GM19240 (cell line): Measurements from ENCODE around the gene PANK4.

DNA sequence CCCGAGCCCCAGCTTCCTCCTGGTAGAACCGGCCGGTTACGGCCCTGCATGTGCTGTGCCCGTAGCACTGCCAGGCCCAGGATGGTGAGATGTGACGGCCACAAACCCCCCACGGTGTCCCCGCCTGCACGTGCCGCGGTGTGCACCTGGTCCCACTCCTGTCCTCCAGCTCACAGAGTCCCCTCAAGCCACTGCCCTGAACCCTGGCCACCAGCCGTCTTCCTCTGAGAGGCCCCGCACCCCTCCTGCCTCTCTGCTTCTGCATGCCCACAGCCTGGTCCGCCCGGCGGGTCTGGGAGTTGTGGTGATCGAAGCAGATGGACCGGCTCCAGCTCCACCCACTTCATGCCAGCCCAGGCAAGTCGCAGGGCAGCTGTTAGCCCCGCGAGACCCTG lies 55.4 kb downstream of the MORN1 start:
- RRBS, result 95% methylated on average over 2 of the region's 21 CpGs

DNA sequence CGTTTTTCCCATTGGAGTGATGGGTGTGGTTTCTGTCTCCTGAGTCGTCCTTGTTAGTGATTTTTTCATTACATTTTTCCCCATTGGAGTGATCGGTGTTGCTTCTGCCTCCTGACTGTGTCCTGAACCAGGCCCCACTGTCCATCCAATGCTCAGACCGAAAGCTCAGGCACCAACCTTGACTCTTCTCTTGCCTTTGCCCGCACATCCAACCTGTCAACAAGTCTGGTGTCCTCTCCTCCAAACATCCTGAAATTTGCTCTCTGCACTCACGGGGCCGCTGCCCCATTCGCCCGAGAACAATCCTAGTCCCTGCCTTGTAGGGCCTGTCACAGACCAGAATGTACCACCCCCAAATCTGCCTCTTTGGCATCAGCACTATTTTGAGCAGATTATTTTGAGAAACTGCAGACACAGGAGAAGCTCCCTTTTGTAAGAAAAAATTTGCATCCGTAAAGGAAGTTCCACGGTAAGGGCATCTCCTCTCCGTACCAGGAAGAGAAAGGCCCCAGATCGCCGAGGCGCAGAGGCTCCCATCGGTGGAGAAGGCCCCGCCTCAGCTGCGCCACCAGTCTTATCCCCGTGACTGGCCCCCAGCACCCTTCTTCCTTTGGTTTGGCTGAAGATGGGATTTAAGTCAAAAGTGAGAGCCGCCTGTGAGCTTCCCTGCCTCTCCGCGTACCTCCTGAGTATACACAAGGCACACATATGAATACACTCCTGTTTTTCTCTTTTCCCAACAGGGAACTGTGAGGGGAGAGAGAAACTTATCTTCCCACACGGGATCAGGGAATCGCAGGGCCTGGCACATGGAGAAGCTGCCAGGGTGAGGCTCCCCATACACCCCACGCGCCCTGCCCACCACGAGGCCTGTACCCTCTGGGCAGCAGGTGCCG lies 7.0 kb downstream of the MORN1 start:
- RRBS, result no CpG with 5 or more reads among the region's 28 CpGs

DNA sequence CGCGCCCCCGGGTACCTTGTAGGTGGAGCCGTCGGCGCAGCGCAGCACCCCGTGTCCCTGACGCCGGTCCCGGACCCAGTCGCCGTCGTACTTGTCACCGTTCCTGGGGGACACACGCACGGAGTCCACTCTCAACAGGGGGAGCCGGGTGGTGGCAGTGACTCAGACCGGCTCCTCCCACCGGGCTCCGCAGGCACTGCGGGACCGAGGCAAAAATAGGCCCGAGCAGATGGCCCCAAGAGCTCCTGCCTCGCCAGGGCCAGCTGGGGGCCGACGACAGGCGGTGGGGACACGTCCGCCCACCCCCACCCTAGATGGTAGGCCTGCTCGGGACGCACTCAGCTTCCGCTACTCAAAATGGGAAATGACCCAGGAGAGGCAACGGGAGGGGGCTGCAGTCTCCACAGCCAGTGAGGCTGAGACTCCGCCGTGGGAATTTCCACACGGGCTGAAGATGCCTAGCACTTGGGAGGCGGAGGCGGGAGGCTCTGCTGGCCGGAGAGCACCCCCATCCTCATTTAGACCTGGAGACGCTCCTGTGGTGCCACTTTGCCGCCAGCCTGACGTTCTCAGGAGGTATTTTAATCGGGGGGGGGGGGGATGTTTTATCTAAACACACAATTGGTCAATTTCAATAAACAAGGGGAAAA lies 6.3 kb downstream of the MORN1 start:
- RRBS, result 93% methylated on average over 16 of the region's 44 CpGs

- RRBS, result no CpG with 5 or more reads among the region's 25 CpGs
These were observed 4.2 kb downstream of the RER1 start for GRCh38 chr1:2395676-2396476.

DNA sequence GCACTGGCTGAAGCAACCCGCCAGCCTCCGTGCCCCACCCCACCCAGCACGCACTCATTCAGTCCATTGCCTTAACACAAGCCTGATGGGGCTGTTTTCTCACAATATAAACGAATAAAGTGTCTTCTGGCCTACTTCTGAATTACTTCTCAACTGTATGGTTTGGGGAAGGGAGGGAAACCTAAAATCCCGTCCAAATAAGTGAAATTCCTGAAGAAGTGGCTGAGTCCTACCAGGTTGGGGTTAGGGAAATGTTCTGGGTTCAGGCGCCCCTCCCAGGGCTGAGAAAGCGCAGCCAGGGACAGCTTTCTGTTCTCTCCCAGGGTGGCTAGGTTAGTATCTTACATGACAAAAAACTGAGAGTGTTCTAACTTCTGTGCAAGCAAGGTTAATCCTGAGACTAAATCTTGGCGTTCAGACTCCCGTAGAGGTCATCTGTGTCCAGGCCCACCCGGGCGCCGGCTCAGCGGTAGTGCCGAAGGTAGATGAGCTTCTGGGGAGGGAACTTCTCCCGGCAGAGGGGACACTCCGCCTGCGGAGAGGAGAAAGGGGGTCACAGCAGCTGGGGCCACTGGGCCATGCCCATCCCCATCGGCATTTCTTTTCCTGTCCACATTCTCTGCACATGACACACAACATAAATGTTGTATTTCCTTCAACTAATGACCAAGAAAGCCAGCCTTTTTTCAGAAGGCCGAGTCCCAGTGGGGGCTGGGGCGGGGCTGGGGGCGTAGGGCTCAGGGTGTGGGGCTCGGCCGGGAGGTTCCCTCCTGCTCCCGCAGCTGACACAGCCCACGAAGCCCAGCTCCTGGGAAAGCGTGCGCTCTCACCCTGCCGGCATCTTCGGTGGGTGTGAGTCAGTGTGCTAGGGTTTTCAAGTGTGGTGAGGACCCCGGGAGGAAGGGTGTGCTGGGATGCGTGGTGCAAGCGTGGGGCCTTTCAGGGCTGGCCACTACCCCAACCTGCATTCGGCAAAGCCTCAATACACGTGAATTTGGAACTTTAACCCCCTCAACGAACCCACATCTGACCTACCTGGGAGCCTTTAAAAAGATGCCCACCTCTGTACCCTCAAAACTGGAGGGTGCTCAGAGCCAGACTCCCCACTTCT lies 6.7 kb downstream of the PEX10 start:
- RRBS, result 96% methylated on average over 11 of the region's 35 CpGs

DNA sequence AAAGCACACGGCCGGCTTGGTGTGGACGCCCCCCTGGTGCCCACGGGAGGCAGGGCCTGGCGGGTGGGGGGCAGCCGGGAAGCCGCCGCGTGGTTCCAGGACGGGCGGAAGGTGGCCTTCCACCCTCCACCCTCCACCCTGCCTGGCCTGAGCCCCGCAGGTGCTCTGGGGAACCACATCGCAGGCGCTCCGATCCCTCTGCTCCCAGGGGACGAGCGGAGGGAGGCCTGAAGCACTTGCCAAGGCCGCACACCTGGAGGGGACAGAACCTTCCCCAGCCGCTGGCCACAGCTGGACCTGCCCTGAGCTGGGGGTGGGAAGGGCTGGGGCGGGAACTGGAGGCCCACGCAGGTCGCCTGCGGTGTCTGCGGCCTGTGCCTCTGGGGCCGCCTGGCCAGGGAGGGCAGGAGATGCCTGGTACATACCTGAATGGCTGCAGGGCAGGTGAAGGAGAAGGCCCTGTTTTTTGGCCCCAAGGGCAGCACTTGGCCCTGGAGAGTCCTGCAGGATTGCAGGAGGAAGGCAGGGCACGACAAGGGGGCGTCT lies 881 bp upstream of the PEX10 start:
- RRBS, result 2% methylated on average over 6 of the region's 27 CpGs

DNA sequence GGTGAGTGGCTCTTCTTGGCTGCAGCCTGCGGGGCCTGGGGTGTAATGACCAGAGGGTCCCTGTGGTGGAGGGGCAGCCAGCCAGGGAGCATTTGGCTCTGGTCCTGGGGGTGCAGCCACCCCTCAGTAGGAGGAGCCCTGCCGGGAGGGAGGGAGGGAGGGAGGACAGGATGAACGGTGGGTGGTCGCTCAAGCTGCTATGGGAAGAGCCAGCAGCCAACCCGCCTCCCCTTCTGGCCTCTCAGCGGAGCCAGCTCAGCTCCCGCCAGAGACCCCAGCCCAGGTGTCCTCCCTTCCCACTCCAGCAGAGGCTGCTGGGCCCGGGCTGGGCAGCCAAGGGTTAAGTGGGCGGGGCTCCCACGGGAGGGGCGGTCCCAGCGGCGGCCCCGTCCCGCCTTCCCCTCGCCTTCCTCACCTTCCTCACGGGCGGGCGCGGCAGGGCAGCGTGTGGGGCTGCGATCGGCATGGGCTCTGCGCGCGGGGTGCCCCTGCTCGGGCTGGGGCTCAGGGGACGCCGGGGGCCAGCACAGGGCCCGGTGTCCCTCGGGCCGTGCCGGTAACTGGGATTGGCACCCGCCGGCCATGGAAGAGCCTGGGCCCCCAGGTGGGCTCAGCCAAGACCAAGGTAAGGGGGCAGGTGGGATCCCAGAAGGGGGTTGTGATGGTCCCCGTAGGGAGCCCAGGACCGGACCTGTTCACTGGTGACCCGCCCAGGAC lies 8.9 kb upstream of the PLCH2 start:
- RRBS, result 22% methylated on average over 1 of the region's 38 CpGs

GRCh38 chr1:2522289-2522599 lies 4.2 kb downstream of the PANK4 start:
- RRBS, result no CpG with 5 or more reads among the region's 5 CpGs

- RRBS, result 3% methylated on average over 31 of the region's 113 CpGs
These were observed at the start of gene PANK4 for GRCh38 chr1:2525886-2526862. PANK4 (minus strand) TSS chr1:2526596.

- RRBS, result no CpG with 5 or more reads among the region's 15 CpGs
These were observed 6.1 kb upstream of the TNFRSF14 start for GRCh38 chr1:2550125-2550458.

DNA sequence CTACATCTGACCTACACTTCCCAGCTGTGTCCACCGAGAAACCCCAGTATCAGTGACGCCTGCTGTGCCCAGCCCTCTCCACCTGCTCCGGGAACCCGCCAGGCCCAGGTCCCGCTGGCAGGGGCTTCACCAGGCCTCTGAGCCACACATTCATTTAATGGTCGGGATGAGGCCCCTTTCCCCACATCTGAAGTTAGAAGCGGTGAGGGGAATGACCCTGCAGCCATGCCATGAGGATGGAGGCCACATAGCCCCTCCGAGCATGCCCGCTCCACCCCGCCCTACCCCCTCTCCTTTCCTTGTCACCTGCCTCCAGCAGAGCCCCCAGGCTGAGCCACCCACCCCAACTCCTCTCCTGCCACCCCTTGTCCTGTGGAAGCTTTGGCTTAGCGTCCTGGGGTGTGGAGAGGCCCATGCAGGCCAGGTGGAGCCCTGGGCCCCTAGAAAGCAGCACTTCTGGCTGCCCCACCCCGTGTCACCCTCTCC lies 8.0 kb downstream of the TNFRSF14 start:
- RRBS, result no CpG with 5 or more reads among the region's 12 CpGs

DNA sequence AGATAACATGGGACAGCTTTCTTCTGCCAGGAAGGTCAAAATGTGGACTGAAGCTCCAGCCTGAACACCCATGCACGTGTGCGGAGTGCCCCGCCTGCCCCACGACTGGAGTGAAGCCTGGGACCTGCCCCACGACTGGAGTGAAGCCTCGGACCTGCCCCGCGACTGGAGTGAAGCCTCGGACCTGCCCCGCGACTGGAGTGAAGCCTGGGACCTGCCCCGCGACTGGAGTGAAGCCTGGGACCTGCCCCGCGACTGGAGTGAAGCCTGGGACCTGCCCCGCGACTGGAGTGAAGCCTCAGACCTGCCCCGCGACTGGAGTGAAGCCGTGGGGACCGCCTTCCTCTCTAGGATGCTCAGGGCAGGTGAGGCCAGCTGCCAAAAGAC lies 61.4 kb upstream of the ACTRT2 start:
- RRBS, result no CpG with 5 or more reads among the region's 21 CpGs

DNA sequence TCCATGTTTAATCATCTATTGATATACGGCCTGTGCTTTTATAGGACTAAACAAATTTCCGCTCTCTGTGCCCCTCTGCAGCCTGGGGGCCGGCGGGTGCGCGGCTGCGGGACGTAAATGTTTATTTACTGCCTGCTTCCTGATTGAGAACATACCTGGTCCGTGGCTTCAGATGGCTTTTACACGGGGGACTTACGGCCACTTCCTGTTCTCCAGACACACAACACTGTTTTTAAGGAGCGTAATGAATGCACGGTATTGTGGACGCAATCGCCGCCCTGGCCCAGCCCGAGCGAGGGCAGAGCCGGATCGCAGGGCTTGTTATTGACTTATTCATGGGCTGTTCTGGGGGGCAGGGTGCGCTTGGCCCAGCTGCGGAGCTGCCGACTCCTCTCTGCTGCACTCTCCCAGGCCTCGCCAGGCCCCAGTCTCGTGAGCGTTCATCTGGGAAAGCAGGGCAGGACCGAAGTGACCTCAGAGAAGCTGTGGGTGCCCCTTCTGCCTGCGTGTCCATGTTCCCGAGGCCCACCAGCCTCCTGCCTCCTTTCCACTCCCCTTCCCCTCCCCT lies 52.8 kb upstream of the ACTRT2 start:
- RRBS, result no CpG with 5 or more reads among the region's 29 CpGs

- RRBS, result no CpG with 5 or more reads among the region's 6 CpGs
These were observed 99.7 kb downstream of the PRDM16 start for GRCh38 chr1:3168737-3169038.

DNA sequence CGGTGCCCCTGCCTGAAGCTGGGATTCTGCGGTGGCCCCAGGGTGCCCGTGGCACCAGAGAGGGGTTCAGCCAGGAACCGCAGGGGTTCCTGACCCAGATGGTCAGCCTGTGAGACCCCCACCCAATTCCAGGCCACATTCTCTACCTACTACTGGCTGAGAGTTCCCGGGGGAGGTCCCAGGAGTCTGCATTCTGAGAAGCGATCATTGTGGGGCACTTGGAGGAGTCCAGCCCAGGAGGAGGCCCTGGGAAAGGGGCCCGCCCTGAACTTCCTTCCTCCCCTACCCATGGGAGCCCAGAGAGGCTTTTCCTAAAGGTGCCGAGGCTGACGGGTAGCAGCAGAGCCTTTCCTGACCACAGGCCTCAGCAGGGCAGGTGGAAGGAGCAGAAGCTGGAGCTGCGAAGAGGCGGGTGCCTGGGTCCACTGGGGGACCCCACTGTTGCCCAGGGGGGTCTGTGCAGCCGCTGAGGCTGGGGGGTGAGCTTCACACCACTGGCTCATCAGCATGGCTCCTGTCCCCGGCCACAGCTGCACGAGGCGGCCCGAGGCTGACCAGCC lies 127.6 kb downstream of the PRDM16 start:
- RRBS, result 70% methylated on average over 4 of the region's 16 CpGs

DNA sequence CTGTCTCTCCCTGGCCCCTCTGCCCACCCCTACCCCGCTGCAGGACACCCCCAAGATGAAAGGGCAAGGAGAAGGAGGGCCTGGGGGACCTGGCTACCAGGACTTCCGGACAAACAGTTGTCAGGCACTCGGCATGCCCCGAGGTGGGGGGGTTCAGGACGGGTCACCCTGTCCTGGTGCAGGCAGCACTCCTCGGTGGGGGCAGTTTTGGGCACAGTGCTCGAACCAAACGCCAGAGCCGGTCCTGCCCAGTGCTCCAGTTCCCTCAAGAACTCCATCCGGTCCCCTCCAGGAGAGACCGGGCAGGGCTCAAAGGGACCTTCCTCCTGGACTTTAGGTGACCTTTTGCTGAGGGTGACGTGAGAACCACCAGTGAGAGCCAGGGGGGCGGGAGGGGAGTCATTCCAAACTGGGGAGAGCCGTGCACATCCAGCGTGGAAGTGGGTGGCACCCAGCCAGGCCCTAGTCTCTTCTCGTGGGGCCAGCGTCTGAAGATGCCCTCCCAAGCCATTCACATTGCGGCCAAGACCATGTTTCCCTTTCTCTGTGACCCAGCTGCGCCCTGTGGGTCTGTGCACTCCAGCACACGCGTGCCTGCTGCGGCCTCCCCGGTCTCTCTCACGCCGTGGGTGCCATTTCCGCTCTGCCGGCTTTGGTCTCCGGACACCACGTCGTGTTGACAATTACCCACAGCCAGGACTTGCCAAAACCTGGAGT lies 178.9 kb upstream of the ARHGEF16 start:
- RRBS, result 82% methylated on average over 4 of the region's 30 CpGs

DNA sequence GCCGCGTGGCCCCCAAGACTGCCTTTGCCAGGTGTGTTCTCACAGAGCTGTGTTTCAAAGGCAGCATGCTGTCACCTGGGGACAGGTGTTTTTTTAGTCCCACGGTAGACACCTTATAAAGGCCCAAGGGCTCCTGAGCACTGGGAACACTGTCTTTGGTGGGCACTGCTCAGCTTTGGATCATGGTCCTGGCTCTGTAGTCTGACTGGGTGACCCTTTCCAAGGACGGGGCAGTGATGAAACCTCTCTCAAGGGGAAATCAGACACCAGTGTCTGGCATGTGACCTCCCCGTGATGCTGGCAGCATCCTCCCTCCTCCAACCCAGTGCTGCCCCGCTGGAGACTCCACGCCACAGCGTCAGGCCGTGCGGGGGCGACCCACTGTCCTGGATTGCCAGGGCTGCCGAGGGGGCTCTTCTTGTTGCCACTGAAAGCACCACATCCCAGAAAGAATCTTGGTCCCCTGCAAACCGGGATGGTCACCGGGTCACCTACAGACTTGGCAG lies 146.5 kb upstream of the ARHGEF16 start:
- RRBS, result no CpG with 5 or more reads among the region's 14 CpGs

DNA sequence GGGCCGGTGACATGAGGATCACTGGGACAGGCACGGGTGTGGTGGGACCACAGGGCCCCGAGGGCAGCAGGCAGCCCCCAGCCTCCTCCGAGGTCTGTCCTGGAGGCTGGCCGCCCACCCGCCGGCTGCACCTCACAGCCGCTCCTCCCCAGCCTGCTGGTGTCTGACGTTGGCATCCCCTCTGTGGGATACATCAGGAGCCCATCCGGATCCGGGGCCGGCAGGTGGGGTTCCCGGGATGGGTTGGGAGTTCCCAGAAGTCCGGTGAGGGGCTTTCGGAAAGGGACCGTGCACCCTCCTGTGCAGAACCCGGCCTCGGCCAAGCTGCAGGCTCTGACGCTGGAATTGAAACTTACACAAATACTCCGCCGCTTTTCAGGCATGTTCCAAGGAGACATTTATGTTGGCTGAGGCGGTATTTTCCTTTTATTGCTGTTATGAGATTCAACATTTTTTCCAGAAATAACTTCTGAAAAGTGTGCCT lies 142.1 kb upstream of the ARHGEF16 start:
- RRBS, result 84% methylated on average over 7 of the region's 22 CpGs

DNA sequence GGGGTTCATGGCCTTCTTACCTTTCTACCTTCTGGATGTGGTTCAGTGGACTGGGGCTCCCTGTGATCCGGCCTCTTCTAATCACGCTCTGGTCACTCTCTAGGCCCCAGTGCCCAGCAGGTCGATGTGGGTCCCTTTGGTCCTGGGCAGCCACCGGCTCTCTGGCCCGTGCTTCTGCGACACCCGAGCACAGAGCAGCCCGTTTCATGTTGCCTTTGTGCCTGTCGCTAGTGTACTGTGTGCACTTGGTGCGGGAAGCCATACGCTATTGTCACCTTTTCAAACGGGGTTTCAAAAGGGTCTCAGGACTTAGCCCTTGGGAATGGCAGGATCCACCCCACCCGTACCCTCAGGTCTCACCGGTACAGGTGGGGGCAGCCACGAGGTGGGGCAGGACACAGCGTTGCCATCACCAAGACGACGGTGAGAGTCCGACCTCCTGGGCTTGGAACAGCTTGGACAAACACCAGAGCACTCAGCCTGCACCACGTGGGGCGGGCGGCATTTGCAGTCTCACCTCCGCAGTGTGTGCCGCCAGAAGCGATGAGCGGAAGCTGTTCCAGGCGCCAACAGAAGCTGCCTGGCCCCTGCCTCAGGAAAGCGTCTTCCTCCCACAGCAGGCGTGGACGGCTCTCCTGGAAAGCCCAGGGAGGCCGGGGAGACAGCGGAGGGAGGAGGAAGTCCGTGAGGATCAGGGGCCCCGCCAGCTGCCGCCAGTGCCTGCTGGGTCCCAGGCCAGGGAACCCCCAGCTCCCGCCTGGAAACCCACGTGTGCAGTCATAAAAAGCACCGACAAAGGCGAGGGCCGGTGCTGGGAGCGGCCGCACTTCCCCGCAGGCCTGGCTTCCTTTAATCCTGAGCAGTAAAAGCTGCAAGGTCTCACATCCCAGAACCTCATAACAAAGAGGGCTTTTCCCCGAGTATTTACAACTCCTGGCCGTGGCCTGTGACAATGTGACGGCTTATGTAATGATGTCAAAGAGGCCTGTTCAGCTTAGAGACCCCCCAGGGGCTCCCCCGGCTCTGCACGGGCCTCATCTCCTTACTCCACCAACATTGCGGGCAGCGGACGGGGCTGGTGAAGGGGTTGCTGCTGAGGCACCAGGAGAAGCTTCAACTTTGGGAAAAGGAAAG lies 131.2 kb upstream of the ARHGEF16 start:
- RRBS, result 66% methylated on average over 4 of the region's 51 CpGs

GRCh38 chr1:3347184-3347829 lies 107.2 kb upstream of the ARHGEF16 start:
- RRBS, result no CpG with 5 or more reads among the region's 12 CpGs